Ovary (tissue), 7 donors: ENCODE results near the gene ANGPTL1.

- PRO-cap, 7 experiments = no peak in any of the 7 experiments
- RAMPAGE, long total RNA, 2 experiments = no peak in any of the 2 experiments
Observed at GRCh38 chr1:178576708-178577302, 63.9 kb downstream of the TEX35 start.

- PRO-cap, 7 experiments = no peak in any of the 7 experiments
- RAMPAGE, long total RNA, 2 experiments = no peak in any of the 2 experiments
Observed at GRCh38 chr1:178599465-178599972, 86.6 kb downstream of the TEX35 start.

GRCh38 chr1:178870793-178871648 lies at the start of gene ANGPTL1:
TSS of gene ANGPTL1 (minus strand) at chr1:178871077.
- PRO-cap, 7 experiments = peak in 7 of 7 experiments; most common plus-strand start chr1:178871198 (in 3); most common minus-strand start chr1:178871077 (in 3)
- RAMPAGE, long total RNA, 2 experiments = start-site peak on the minus strand in 2 of 2 experiments, at chr1:178871039-178871074 at its widest, 113 to 140 reads per replicate

- PRO-cap, 7 experiments = peak in 2 of 7 experiments; most common plus-strand start chr1:178937879 (in 2); most common minus-strand start chr1:178937658 (in 1)
- RAMPAGE, long total RNA, 2 experiments = no peak in any of the 2 experiments
Observed at GRCh38 chr1:178937440-178938267, 66.8 kb upstream of the ANGPTL1 start.

DNA sequence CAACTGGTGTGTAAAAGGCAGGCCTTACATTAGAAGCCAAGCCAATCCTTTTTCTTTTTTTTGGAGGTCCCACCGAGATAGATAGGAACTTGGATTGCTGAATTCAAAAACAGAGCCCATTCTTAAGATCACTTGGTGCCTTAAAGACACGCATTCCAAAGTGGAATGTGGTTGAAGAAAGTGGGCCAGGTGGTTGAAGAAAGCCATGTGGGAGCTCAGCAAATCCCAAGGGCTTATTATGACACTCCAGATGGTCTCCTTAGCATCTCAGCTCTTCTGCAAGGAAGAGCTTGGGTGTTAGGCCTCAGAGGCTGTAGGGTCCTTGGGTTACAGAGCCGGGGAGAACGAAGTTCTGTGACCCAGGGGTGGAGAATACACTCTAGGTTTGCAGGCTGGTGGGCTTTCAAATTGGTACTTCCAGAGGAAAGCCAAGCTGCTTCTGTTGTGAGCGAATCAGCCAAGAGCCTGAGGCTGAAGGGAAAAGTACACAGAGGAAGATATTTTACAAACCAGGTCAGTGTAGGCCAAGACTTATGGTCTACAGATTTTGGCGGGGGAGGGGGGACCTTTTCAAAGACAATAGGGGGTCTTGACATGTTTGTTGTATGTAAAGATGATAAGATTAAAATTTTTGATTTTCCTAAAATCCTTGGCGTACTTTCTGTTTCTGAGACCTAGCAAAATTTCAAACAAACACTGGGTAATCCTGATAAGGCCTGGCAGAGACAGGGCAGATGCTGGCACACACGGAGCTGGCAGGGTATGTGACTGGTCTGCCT lies 13.7 kb downstream of the TOR3A start:
- PRO-cap, 7 experiments = no peak in any of the 7 experiments
- RAMPAGE, long total RNA, 2 experiments = no peak in any of the 2 experiments

GRCh38 chr1:179190756-179191435 lies 38.6 kb downstream of the ABL2 start:
- PRO-cap, 7 experiments = peak in 1 of 7 experiments; most common minus-strand start chr1:179191026 (in 1)
- RAMPAGE, long total RNA, 2 experiments = no peak in any of the 2 experiments

DNA sequence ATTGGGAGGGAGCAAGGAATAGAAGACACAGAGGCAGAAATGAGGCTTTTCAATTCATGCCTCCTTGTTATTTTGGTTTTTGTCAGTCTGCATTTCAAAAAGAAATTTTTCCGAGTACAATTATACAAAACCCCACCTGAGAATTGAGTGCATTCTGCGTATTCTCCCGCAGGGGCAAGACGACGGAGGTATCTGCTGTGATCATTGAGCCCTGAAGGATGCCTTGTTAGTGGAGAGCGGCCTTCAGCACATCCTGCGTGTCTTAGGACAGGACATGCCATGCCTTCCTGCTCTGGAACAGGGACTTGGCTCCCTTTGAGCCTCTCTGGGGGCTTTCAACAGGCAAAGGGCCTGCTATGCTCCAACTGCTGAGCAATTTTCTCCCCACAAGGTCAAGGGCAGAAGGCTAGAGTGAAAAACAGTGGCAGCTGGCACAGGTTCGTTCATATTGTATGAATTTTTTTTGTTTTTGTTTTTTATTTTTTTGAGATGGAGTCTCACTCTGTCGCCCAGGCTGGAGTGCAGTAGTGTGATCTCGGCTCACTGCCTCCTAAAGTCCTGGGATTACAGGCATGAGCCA lies 52.4 kb downstream of the TOR1AIP2 start:
- PRO-cap, 7 experiments = peak in 1 of 7 experiments; most common plus-strand start position 527 of the sequence (in 1); most common minus-strand start position 220 of the sequence (in 1)
- RAMPAGE, long total RNA, 2 experiments = no peak in any of the 2 experiments

- PRO-cap, 7 experiments = no peak in any of the 7 experiments
- RAMPAGE, long total RNA, 2 experiments = no peak in any of the 2 experiments
Observed at GRCh38 chr1:179844348-179845309, 33.0 kb downstream of the TOR1AIP2 start.

DNA sequence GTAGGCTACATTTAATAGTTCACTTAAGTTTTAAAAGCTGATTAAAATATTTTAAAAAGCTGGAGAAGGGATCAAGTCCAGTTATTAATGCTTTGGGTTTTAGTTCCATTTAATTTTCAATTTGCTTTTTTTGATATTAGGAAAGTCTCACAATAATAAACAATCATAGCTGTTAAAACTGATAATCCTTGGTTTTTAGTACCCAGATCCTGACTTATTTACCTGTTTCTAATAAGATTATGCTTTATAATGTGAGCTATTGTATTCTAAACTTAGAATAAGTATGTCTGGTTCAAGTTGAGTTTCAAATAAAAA lies 3.3 kb downstream of the TOR1AIP1 start:
- PRO-cap, 7 experiments = no peak in any of the 7 experiments
- RAMPAGE, long total RNA, 2 experiments = no peak in any of the 2 experiments

- PRO-cap, 7 experiments = no peak in any of the 7 experiments
- RAMPAGE, long total RNA, 2 experiments = no peak in any of the 2 experiments
Observed at GRCh38 chr1:179953539-179953879, 1.1 kb upstream of the CEP350 start.

- PRO-cap, 7 experiments = no peak in any of the 7 experiments
- RAMPAGE, long total RNA, 2 experiments = no peak in any of the 2 experiments
Observed at GRCh38 chr1:179975643-179976010, 21.0 kb downstream of the CEP350 start.

DNA sequence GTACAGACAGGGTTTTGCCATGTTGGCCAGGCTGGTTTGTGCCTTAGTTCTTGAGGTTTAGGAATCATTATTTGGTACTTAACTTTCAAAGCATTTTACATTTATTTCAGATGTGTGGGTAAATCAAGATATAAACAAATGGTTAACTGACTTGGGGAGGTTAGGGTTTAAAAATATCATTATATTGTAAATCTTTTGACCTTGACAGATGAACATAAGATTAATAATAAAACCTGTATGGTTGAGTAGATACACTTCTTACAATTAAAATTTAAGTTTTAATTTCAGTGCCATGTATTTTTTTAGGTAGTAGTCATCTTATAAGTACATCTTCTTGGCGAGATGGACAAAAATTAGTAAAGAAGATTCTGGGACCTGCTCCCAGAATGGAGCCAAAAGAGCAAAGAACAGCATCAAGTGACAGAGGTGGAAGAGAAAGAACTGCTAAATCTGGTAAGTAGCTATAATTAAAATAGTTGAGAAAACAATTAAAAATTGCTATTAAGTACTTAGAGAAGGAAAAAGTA lies 57.1 kb downstream of the CEP350 start:
- PRO-cap, 7 experiments = no peak in any of the 7 experiments
- RAMPAGE, long total RNA, 2 experiments = no peak in any of the 2 experiments

DNA sequence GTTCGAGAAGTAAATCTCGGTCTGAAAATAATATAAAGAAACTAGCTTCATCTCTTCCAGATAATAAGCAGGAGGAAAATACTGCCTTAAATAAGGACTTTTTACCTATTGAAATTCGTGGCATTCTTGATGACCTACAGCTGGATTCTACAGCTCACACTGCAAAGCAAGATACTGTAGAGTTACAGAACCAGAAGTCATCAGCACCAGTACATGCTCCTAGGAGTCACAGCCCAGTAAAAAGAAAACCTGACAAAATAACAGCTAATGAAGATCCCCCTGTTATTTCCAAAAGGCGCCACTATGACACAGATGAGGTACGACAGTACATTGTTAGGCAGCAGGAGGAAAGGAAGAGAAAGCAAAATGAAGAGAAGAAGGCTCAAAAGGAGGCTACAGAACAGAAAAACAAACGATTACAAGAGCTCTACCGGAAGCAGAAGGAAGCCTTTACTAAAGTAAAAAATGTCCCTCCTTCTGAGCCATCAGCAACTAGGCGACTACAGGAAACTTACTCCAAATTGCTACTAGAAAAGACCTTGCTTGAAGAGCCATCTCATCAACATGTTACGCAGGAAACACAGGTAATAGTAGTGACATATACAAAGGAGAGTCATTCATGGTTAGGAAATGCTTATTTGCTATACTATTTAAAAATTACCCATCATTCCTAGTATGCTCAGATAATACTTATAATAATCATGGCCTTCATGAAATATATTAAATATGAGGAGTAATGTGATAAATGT lies 59.5 kb downstream of the CEP350 start:
- PRO-cap, 7 experiments = no peak in any of the 7 experiments
- RAMPAGE, long total RNA, 2 experiments = no peak in any of the 2 experiments

DNA sequence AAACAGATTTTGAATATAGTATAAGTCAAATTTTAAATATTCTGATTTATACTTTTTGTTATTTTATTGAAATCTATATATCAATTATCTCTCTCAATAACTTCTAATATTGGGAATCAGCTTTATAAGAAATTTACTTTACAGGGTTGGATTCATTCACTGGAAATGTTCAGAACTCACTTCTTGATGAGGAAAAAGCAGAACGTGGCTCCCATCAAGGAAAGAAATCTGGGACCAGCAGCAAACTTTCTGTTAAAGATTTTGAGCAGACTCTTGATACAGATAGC lies 76.5 kb downstream of the CEP350 start:
- PRO-cap, 7 experiments = no peak in any of the 7 experiments
- RAMPAGE, long total RNA, 2 experiments = no peak in any of the 2 experiments

DNA sequence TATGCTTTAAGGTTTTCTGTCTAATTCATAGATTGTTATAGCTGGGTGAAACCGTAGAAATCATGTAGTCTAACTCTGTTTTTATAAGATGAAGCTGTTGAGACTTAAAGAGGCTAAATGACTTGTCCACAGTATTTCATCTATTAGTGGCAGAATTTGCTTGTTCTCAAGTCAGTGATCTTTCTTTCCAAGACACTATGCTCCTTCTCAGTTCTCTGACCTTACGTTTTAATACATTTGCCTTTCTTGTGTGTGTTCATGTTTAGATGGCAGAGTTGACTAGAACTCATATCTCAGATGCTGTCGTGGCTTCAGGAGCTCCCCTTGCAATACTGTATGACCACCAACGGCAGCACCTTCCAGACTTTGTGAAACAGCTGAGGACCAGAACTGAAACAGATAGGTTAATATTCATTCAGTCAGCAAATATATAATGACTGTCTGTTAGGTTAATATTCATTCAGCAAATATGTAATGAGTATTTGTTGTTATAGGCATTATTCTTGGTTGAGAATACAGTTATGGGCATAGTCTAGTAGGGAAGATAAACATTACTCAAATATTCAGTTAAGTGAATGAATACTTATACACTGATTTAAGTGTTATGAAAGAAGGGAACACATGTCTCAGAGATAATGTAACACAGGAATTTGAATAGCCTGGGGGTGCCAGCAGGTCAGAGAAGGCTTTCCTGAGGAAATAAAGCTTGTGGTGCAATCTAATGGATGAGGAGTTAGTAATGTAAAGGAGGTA lies 88.4 kb downstream of the CEP350 start:
- PRO-cap, 7 experiments = no peak in any of the 7 experiments
- RAMPAGE, long total RNA, 2 experiments = no peak in any of the 2 experiments

DNA sequence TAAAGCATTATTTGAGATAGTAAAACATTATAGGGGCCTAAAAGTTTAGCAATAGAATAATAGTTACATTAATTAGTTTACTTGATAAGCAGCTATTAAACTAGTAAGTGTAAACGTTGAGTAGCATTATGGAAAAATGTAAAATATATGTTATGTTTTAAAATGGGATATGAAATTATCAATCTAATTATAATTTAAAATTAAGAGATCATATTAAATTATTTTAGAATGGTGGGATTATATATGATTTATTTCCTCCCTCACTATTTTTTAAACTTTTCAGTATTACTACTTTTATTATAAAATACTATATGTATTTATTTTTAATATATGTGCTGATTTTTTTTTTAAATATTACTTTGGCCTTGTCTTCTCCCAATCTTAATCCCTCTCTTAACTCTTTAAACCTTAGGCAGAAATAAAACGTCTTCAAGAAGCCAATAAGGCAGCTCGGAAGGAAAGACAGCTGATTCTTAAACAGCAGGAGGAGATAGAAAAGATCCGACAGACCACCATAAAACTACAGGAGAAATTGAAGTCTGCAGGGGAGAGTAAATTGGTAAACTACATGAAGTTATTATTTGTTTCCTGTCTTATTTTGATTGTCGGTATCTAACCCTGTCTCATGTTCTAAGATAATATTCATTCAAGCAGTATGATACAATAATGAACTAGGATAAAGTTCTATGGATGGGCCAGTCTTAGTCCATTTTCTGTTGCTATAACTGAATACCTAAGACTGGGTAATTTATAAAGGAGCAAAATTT lies 92.7 kb upstream of the QSOX1 start:
- PRO-cap, 7 experiments = no peak in any of the 7 experiments
- RAMPAGE, long total RNA, 2 experiments = no peak in any of the 2 experiments

- PRO-cap, 7 experiments = peak in 2 of 7 experiments; most common plus-strand start chr1:180117485 (in 2); most common minus-strand start chr1:180117310 (in 1)
- RAMPAGE, long total RNA, 2 experiments = no peak in any of the 2 experiments
Observed at GRCh38 chr1:180117047-180117750, 37.5 kb upstream of the QSOX1 start.

DNA sequence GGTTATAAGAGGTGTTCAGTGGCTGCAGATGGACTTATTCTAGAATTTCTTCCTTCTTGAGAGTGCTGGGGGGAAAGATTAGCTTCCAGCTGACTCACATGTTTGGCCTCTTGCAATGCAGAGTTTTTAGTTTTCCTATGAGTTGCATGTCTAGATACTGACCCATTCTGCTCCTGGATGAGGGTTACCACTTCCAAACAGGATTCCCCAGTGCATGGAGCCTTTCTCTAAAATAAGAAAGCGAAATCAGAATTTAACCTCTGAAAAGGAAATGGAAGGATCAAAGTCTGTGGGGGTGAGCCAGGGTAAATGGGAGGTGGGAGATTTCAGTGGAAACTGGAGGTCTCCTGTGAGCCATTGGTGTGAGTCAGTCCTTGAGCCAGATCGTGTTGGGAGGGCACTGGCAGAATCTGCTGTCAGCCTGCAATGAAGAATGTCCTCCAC lies 2.2 kb downstream of the QSOX1 start:
- PRO-cap, 7 experiments = no peak in any of the 7 experiments
- RAMPAGE, long total RNA, 2 experiments = no peak in any of the 2 experiments

DNA sequence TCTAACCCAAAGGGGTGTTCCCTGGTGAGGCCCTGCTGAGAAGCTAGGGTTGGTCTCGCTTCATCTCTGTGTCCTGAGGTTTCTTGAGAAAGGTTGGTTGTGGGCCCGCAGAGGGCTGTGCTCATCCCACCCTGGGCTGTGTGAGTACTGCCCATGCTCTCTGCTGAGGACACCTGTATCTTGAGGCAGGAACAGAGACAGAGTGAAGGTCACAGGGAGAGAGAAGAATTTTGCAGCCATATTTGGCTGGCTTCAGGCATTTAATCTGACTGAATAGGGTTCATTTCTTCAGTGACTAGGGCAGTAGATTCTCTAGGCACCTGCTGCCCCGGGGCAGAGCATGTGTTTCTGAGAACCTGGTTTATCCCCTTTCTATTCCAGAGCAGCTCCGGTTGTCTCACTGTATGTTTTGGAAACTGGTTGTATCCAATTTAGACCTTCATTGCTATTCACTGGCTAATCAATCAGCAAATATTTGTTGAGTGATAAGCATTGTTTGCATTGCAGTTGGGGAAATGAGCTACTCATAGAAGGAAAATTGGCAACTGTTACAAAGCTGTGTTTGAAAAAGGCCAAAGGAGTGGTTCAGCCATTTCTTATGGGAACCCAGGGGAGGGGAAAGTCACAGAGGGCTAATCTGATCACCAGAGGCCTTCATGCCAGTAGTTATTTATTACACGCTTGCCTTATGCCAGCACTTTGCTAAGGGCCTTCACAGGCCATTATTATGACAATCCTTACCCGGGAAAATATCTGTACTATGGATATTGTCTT lies 2.8 kb downstream of the QSOX1 start:
- PRO-cap, 7 experiments = no peak in any of the 7 experiments
- RAMPAGE, long total RNA, 2 experiments = no peak in any of the 2 experiments

DNA sequence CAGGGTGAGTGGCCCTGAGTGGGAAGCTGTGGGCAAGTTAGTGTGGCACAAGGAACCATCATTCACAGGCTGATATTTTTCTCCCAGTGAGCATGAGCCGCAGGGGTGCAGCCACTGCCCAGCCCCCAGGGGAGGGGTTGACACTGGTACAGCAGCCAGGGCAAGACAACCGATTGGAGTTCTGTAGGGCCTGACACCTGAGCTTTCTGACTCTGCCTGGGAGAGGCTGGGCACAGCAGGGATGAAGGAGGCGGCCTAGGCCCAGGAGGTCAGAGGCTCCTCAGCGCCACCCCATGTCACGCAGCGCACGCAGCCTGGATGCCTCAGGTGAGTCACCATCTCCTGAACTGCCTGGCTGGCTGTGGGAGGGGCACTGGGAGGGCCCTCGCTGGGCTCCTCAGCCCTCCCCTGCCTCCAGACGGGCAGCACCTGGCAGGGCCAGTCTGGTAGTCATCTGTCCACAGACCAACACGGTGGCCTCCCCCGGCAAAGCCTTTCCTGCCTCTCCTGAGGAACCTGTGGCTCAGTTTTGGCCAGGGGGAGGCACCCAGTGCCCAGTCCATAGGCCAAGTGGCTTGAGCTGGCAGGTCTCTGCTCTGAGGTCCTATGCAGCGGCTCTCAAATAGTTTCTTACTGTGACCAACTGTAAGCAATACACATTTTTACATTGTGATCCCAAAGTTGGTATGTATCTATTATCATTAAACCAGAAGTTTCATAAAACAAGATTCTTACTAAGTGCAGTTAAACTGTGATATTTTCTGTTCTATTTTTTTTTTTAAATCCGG lies 13.4 kb downstream of the QSOX1 start:
- PRO-cap, 7 experiments = no peak in any of the 7 experiments
- RAMPAGE, long total RNA, 2 experiments = no peak in any of the 2 experiments